Bile duct (tissue), 1 donor: ENCODE measurements around a stretch of chr4.

DNA sequence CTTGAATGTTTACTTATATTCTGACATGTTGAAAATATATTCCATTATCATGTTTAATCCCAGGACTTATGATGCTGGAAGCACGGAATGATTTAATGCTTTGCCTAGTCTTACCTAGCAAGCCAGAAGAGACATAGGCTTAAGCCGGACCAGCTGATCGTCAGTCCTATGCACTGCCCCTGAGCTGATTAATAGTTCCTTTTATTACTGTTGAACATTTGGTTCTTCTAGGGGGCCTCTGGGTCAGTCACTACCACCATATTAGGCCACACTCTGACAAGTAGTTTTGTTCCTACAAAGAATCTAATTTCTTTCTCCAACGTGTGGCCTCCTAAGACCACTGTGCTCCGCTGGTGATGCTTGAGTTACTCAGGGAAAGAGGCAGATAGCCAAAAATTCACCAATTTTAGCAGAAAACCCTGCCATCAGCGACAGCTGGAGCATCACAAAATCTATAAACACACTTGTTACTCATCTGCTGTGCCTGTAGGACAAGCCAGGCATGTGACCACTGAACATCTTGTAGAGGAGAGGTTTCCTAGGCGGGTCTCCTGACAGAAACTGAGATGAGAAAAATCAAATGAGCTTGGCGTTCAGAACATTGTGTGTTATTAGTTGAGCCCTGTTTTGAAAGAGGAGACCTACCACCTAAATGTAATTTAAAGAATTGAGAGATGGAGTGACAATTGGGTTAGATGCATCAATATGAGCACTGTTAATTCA is 105.3 kb downstream of the SYNPO2 start:
- PRO-cap: no peak

GRCh38 chr4:119139612-119140067 is 4.0 kb downstream of the MYOZ2 start:
- PRO-cap: no peak

GRCh38 chr4:119230844-119231229 is 18.3 kb downstream of the USP53 start:
- PRO-cap: no peak

DNA sequence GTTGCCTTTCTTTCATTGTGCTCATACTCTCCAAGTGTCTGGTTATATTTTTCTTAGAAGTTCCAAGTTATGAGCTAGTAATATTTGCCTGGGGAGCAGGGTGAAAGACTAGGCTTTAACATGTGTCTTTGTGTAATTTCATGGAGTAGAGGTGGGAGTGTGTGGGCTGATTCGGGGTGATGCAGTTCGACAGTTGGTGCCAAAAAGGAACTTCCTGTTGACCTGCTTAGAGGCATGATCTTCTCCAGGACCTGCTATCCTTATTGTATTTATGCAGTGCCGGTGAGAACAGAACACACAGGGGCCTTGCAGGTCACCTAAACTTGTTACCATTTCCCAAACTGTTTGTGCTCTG is 21.2 kb downstream of the USP53 start:
- PRO-cap: no peak

DNA sequence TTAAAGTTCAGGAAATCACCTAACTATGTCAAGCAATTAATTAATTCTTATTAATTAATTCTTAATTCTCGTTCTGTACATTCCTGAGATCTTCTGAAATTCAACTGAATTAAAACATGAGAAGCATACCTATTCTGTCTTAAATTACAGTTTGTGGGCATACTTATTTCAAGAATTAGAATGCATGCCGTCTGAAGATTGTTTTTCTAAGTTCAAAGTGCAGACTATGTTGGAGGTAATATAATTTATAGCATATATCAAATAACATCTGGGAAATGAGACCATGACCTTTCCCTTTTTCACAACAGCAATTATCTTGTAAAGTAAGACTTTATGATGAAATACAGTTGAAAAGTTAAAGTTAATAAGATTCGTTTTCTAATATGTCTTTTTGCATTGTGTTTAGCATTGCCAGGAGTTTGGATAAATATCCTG is 291 bp upstream of the FABP2 start:
- PRO-cap: no peak

DNA sequence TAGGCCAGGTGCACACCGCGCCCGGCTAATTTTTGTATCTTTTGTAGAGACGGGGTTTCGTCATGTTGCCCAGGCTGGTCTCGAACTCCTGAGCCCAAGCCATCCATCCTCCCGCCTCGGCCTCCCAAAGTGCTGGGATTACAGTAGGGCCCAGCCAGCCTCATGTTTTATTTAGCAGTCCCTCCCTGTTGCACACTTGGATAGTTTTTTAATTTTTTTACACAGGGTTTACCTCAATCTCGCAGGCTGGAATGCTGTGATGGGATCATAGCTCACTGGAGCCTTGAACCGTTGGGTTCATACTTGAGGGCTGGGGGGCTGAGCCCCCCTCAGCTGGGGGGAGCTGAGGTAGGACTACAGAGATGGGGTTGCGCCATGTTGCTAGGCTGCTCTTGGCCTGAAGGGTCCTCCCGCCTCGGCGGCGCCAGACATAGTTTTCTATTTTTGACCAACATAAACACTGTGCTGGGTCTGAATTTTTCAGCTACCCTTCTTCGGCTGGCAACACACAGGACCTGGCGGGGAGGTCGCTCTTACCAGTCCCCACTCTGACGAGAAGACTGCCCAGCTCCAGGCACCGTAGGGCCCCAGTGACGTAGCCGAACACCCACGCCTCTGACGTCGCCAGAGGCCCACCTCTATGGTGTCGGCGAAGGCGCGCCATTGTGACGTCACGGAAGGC is 132.2 kb upstream of the FABP2 start:
- PRO-cap: bidirectional peak, plus-strand start outside the sequence, minus-strand start at position 592 of the sequence

DNA sequence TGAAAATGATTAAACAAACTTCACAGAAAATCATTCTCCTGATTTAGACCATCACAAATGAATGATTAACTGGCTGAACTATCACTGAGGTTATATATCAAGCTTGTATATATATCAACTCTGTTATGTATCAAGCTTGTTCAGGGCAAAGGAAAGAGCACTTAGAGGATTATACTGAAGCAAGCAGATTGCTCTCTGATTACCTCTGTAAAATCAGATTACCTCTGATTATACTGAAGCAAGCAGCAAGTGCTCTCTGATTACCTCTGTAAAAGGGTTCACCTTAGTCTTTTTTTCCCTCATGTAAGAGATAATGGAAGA is 149.7 kb downstream of the PDE5A start:
- PRO-cap: no peak

DNA sequence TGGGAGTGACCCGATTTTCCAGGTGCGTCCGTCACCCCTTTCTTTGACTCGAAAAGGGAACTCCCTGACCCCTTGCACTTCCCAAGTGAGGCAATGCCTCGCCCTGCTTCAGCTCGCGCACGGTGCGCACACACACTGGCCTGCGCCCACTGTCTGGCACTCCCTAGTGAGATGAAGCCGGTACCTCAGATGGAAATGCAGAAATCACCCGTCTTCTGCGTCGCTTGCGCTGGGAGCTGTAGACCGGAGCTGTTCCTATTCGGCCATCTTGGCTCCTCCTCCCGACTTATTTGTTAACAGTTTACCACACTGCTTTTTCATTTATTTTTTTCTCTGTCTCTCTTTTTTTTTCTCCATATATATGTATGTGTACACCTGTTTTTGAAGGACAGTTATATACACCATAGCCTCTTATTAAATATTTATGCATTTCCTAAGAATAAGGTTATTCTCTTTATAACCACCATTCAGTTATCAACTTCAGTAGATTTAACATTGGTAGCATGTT is 112.1 kb downstream of the MAD2L1 start:
- PRO-cap: no peak

DNA sequence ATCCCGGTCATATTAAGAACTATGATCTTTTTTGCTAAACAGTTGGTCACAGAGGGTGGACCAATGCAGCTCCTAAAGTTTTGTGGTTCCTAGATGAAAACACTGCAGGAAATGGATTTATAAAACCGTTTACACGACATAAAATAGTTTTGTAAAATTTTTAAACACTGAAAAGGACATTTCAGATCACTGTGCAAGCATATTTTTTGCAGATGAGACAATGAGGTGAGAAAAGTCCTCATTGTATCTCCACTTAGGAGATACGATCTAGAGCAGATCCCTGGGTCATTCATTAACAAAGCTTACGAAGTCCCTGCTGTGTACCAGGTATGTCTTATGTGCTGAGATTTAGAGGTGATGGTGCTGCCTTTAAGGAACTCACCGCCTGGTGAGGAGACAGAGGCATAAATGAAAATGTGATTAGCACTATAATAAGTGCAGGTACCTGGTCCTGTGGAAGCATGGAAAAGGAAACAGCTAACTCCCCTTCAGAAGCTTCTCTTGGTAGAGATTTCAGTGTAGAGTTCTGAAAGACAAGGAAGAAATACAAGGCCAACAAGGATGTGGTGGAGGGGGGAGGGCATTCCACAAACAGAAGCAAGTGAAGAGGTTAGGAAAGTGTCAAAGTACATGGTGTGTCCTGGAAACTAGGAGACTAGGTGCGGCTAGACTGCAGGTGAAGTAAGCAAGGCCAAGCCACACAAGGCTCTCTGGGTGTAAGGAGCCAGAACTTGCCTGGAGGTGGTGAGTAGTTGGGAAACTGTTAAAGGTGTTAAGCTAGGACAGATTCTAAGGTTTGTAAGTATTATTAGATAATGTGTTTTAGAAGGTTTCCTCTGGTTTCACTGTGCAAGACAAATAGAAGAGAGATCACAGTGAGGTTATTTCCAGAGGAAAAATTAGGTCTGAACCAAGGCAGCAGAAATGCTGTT is 1.5 kb upstream of the NDNF start:
- PRO-cap: bidirectional peak, plus-strand start at position 652 of the sequence, minus-strand start at position 343 of the sequence

DNA sequence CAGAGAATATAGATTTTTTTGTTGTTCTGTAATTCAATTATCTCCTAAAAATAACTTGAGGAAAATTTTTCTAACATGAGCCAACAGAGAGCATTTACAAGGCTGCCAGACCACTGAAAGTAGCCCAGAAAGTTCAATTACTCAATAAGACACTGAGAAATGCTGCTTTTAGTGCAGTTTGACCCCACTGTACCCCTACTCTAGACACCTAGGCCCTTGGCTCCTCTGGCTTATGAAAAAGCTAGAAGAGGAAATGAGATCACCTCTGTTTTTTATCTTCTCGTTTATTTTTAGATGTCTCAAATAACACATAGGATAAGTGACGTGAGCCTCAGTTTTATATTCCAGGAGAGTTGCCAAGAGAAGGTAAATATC is 24.6 kb downstream of the TNIP3 start:
- PRO-cap: no peak

- PRO-cap: no peak
Measured at GRCh38 chr4:121153850-121154484, 10.2 kb downstream of the TNIP3 start.

GRCh38 chr4:121199920-121200612 is 35.9 kb upstream of the TNIP3 start:
- PRO-cap: no peak

GRCh38 chr4:121683163-121683621 is 13.6 kb downstream of the ANXA5 start:
- PRO-cap: no peak

DNA sequence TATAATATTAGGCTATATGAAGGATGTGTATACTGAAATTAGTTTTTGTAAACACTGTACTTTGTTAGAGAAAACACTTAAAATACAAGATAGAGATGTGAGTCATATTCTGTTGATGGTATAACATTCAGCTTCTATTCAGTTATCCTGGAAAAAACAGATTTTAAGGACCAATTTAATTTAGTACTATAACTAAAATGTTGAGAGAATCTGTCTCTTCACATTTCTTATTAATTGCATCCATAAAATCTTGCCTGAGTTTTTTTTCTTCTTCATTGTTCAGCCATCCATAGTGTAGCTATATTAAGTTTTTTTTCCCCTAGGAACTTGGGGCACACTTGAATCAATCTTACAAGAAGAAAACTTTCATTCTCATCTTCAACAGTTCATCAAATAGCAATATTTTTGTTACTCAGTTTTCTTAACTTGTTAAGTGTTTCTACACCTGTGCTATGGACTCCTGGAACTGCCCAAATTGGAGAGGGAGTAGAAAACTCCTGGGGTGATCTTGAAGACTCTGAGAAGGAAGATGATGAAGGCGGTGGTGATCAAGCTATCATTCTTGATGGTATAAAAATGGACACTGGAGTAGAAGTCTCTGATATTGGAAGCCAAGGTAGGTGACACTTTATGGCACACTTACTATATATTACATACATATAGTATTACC is 10.1 kb downstream of the CCNA2 start:
- PRO-cap: no peak

GRCh38 chr4:122798569-122798867 is 28.1 kb upstream of the FGF2 start:
- PRO-cap: no peak

GRCh38 chr4:122843059-122843670 is 16.5 kb downstream of the FGF2 start:
- PRO-cap: no peak

GRCh38 chr4:123028084-123028653 is 105.3 kb downstream of the SPATA5 start:
- PRO-cap: no peak

GRCh38 chr4:123303932-123305129 is 92.3 kb upstream of the SPRY1 start:
- PRO-cap: no peak

GRCh38 chr4:123351632-123352274 is 44.8 kb upstream of the SPRY1 start:
- PRO-cap: bidirectional peak, plus-strand start at chr4:123352003, minus-strand start at chr4:123351831

DNA sequence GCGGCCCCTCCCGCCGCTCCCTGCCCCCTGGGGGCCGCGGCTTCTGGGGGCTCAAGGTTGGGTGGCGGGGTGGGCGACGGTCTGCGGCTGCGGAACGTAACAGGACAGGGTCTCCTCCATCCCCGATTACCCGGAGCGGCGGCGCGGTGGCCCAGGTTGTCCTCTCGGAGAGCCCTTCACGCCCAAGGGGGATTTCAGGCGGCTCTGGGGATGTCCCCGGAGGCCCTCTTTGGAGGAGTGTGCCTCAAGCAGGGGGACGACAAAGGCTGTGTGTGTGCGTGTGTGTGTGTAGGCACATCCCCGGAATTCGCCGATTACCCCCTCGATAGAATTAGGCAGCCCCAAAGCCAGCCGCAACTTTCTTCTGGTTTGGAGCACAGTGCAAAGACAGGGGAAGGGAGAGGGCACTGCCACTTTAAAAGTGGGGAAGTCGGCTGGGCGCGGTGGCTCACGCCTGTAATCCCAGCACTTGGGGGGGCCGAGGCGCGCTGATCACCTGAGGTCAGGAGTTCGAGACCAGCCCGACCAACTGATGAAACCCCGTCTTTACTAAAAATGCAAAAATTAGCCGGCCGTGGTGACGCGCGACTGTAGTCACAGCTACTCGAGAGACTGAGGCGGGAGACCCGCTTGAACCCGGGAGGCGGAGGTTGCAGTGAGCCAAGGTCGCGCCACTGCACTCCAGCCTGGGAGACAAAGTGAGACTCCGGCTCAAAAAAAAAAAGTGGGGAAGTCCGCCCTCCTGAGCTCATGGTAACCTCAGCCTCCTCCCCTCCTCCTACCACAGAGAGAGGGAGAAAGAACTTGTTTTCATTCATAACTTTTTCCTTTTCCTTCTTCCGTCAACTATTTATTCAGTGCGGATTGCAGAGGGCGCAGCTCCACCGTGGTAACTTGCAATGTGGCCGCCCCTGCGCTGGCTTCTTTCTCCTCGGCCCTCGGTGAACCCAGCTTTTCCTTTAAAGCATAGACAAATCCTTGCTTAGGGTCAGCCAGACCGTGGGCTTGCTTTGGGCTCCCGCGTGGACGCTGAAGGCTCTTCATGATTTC is 2.4 kb downstream of the SPRY1 start:
- PRO-cap: bidirectional peak, plus-strand start at position 857 of the sequence, minus-strand start at position 785 of the sequence